ENCODE measurements around a stretch of chr5.

- PRO-cap: no peak
Measured at GRCh38 chr5:137300327-137300838, 198.7 kb downstream of the SPOCK1 start.

DNA sequence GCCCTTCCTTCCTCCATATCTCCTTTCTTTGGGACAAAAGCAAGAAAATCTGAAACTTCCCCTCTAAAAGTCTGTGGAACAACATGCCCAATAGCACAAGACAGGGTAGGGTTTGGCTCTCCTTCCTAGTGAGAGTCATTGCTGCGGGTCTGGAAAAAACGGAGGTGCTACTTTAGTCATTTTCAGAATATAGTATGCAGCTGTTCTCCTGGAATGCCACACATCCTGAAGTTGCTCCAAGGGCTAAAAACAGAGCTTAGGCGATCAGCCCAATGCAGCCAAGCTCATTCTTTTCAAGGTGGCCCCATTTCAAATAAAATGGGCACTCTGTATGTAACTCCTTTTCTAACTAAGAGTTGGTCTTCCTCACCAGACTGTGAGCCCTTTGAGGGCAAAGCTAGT, 39.5 kb upstream of the MYOT start:
- PRO-cap: no peak

GRCh38 chr5:137838050-137838551, 29.6 kb upstream of the MYOT start:
- PRO-cap: no peak

DNA sequence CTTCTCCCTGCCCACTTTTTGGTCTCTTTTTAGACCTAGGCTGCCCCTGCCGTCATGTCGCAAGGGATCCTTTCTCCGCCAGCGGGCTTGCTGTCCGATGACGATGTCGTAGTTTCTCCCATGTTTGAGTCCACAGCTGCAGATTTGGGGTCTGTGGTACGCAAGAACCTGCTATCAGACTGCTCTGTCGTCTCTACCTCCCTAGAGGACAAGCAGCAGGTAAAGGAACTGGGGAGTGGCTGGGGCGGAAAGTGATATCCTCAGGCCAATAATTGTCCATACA, 656 bp downstream of the KIF20A start:
- PRO-cap: unidirectional peak, minus-strand start at position 176 of the sequence

GRCh38 chr5:138316363-138316735, 15.3 kb downstream of the CDC25C start:
- PRO-cap: unidirectional peak, plus-strand start at chr5:138316673

DNA sequence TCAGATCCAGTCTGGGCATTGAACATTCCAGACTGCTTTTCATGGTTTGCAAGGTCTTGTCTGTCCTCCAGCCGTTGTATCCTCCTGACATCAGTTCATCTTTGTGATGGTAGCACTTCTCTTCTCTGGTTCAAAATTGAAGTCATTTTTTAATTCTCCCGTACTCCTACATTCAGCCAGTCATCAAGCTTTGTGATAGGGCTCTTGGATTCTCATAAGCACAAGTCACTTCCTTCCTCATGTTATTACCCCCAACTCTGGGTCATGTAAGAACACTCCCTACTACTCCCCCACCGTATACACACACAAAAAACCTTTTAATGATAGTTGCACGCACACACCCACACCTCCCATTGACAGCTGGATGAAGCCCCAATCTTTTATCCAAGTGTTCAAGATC, 16.7 kb downstream of the KDM3B start:
- PRO-cap: no peak

DNA sequence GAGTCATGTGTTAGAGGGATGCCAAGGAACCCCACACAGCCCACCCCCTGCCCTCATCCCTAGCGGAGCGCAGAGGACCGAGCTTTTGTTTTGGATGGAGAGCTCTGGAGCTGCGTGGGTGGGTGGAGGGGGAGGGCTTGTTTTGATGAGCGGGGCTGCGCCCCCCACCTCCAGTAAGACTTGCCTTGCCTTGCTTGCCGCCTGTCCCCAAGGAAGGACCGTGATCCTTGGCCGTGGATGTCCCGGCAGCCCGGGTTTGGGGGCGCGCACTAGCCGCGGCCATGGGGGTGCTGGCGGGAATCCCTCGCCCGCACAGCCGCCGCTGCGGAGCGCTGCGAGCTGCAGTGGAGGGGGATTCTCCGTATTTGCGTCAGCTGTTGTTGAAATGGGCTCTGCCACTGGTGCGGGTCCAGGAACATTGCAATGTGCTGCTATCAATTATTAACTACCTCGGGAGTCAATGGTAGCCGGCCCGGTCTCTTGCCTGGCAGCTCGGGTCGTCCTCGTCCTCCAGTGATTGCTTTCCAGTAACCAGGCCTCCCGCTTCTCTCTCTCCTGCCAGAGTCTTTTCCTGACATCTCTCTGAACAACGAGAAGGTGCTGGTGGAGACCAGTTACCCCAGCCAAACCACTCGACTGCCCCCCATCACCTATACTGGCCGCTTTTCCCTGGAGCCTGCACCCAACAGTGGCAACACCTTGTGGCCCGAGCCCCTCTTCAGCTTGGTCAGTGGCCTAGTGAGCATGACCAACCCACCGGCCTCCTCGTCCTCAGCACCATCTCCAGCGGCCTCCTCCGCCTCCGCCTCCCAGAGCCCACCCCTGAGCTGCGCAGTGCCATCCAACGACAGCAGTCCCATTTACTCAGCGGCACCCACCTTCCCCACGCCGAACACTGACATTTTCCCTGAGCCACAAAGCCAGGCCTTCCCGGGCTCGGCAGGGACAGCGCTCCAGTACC, 1.2 kb downstream of the EGR1 start:
- PRO-cap: no peak

GRCh38 chr5:138470245-138470404, 4.8 kb downstream of the EGR1 start:
- PRO-cap: no peak

- PRO-cap: no peak
Measured at GRCh38 chr5:138501844-138502854, 36.9 kb downstream of the EGR1 start.

DNA sequence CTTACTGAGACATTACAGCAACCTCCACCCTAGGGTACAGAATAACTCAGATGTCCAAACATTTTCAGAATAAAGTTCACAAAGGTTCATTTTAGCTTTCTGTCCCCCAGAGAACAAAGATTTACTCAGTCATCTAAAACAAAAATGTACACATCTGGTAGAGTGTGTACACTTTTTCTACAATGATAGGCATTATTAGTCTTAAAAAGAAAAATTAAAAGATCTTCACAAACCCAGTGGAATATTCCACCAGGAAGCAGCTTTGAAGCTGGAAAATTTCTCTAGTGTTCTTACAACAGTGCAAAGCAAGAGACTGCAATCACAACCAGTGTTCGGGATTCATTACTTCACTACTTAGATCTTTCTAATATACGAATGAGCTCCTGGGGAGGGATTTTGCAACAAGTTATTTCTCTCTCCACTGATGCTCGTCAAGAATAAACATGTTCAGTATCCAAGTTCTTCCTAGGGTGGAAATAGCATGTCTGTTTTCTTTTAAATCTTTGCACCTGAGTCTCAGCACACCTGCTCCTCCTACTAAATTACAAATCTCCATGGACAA, 8.8 kb downstream of the ETF1 start:
- PRO-cap: no peak

DNA sequence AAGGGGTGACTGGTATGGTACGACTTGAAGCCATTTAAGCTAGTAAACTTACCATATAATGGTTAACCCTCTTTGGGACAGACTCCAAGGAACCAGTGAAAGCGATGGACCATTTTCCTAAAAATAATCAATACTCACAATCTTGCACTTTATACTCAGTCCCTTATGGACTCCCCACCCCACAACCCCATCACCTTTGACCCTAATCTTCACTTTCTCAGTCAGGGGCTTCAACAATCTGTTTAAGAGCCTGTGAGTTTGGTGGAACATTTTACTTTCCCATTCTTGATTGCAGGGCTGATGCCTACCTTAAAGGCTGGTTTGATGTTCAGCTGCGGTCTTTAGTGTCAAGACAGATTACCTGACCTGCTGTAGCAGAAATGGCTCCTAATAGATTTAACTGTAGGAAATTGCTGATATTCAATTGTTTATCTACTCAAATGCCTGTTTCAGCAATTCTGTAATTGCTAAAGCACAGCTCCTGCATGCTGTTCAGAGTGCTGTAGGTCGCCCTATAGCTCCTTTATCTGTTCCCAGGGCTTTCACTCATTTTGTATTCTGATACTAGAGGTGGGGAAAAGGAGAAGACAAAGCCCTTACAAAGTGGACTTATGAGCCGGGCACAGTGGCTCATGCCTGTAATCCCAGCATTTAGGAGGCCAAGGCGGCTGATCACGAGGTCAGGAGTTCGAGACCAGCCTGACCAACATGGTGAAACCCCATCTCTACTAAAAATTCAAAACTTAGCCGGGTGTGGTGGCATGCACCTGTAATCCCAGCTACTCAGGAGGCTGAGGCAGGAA, 8.6 kb upstream of the ETF1 start:
- PRO-cap: no peak

- PRO-cap: no peak
Measured at GRCh38 chr5:138564251-138565142, 10.7 kb downstream of the HSPA9 start.

DNA sequence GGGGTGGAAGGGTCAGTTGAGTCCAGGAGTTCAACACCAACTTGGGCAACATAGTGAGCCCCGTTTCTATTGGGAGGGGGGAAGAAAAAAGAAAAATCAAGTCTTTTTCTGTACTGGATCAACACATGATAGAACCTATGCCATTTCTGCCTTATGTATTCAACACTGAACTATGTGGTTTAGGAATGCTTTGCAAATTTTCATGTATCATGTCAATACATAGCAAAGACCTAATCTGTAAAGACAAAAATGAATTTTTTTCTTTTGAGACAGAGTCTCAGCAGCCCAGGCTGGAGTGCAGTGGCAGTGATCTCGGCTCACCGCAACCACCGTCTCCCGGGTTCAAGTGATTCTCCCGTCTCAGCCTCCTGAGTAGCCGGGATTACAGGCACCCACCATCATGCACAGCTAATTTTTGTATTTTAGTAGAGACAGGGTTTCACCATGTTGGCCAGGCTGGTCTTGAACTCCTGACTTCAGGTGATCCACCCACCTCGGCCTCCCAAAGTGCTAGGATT, 4.9 kb downstream of the HSPA9 start:
- PRO-cap: no peak

GRCh38 chr5:138611254-138611995, 36.2 kb upstream of the HSPA9 start:
- PRO-cap: bidirectional peak, plus-strand start at chr5:138611433, minus-strand start at chr5:138611372; bidirectional peak, plus-strand start at chr5:138611706, minus-strand start at chr5:138611638

GRCh38 chr5:138655782-138656196, 80.6 kb upstream of the HSPA9 start:
- PRO-cap: no peak

DNA sequence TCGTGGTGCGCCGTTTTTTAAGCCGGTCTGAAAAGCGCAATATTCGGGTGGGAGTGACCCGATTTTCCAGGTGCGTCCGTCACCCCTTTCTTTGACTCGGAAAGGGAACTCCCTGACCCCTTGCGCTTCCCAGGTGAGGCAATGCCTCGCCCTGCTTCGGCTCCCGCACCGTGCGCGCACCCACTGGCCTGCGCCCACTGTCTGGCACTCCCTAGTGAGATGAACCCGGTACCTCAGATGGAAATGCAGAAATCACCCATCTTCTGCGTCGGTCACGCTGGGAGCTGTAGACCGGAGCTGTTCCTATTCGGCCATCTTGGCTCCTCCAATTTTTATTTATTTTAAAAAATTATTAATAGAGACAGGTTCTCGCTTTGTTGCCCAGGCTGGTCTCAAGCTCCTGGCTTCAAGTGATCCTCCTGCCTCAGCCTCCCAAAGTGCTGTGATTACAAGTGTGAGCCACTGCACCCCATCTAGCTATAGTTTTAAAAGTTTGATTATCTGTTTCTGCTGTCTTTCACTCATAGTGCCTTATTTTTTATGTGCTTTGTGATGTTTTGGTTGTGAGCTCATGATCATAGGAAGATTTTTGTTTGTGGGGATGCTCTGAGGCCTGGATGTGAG, 136.1 kb upstream of the LRRTM2 start:
- PRO-cap: unidirectional peak, minus-strand start at position 327 of the sequence

DNA sequence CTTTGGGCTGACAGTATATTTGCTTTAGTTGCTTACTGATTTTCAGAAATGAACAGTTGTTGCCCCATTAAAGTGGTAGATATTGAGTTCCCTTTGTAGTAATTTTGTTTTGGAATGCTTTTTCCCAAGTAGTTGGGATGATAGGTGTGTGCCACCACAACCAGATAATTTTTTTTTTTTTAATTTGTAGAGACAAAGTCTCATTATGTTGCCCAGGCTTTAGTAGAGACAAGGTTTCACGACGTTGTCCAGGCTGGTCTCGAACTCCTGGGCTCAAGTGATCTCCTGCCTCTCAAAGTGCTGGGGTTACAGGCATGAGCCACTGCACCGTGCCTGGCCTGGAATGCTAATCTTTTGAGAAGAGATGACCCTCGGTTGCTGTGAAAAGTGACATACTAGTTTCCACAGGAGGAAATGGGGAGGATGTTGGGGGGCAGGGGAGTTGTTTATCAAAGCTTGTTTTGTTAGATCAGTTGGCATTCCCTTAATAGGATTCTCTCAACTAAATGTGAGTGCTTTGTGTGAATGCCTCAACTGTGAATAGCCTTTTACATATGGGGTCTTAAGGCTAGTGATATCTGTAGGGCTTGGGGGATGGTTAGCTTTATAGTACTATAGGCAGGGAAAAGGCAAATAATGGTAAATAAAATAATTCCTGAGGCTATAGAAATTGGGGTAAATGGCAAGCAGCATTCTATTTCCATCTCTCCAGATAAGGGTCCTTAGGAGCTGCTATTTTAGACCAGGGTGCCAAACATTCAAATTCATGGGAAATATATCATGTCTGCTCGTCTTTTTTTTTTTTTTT, 16.4 kb upstream of the MATR3 start:
- PRO-cap: no peak

DNA sequence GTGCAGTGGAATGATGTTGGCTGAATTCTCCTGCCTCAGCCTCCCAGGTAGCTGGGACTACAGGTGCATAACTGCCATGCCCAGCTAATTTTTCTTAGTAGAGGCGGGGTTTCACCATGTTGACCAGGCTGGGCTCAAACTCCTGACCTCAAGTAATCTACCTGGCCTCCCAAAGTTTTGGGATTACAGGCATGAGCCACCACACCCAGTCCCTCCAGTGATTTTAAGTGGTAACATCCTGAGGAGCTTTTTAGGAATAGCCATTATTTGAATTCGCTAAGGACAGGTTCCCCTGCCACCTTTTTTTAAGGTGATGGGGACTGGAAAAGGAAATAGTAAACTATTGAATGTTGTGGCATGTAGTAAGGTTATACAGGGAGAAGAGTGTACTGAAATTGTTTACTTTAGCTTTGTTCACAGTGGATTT, 9.7 kb upstream of the PAIP2 start:
- PRO-cap: no peak

DNA sequence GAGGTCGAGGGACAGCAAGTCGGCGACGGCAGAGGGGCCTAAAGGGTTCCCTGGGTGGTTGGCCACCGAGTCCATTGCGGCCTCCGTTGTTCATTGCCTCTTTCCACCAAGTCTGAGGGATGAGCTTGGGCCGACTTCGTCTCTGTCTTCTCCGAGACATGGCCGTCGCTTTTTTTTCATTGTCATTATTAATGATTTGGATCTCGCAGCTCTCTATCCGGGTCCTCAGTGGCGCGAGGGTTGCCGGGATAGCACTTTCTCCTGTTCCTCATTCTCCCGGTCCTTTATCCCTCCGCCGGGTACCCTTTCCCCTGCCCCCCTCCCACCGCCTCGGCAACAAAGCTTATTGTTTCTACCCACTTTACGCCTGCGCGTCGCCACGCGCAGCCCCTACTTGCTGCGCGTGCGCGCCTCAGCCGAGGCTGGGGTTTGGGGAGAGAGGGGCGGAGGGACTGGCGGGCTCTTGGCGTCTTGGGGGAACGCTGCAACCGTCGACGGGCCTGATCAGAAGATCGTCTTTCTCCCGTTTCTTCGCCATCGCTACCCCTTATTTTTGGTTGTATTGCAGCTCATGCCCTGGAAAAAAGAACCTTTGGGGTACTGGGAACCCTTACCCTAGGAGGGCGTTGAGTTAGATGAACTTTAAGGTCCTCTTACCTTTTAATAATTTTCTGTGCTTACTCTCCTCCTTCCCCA, 514 bp downstream of the PAIP2 start:
- PRO-cap: bidirectional peak, plus-strand start at position 474 of the sequence, minus-strand start at position 190 of the sequence

- PRO-cap: no peak
Measured at GRCh38 chr5:139387992-139388889, 1.5 kb downstream of the MZB1 start.